Sternocleidomastoid (tissue), 1 donor: ENCODE measurements around the genes CALD1 and MTPN.

DNA sequence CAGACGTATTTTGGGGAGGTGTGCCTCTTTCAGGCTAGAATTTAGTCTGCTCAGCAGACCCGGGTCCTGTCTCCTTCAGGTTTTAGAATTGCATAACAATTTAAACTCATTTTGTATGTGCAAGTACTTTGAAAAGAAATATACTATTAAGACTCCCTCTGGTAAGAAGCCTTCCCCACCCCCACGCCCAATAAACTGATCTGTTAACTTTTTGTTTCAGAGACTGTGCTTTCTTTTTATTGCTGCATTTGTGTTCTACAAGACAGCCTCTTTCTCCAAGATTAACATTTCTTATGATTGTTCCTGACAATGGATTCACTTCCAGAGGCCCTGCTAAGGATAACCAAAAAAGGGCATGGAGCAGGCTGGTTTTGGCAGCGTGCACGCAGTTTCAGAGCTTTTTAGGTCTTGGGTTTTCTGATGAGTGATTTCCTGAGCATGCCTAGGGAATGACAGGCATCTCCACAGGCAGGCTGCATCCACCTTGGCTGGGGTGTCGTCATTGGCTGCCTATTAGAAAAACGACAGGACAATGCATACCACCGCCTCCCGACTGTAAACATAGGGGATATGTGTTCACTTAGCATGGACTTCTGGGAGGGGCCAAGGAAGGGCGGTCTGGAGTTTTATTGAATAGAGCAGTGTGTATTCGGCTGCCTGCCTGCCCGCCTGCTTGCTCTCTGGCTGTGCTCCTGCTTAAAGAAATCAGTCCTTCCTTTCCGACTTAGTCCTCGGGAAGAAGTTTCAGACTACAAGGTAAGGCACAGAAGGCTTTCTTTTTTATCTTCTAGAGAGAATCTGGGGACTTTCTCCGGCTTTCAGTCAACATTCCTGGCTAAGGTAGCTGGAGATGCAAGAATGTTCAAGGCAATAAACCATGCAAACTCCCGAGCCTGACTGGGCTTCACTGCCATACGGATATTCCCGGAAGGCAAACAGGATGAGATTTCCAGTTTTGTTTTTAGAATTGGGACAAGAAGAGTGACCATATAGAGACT lies at the start of gene CALD1:
CALD1 (plus strand) TSS at position 641 of the 998 bp plus-strand sequence.
- PRO-cap, result unidirectional peak, plus-strand start at position 641 of the sequence; unidirectional peak, plus-strand start at position 727 of the sequence

DNA sequence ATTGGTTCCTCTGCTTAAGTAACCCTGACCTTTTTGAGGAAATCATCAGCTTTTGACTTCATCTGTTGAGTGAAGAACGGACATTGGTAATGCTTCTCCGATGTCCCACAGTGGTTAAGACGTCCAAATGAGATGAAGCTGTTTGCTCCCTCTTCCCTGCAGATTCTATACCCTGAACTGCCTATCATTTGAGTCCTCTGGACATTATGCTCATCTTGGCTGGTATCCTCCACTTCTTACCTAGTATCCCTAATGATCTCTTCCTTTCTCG lies 3.0 kb downstream of the CALD1 start:
- PRO-cap, result no peak

DNA sequence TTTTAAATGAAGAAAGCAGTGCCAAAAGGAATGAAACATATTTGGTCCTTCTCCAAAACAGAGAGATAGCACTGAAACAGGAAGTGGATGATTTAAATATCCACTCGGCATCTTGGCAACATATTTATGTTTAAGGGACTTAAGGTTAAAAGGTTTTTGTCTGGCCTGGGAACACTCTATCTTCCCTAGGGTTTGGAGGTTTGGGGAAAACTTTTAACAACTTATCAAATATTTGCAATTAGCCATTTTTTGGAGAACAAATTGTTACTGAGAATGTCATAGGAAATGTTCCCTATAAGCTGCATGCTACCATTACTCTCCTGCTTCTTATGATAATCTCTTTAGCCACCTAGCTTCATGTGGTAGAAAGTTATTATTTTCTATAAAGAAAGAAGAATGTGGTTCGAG lies 32.5 kb downstream of the CALD1 start:
- PRO-cap, result no peak

DNA sequence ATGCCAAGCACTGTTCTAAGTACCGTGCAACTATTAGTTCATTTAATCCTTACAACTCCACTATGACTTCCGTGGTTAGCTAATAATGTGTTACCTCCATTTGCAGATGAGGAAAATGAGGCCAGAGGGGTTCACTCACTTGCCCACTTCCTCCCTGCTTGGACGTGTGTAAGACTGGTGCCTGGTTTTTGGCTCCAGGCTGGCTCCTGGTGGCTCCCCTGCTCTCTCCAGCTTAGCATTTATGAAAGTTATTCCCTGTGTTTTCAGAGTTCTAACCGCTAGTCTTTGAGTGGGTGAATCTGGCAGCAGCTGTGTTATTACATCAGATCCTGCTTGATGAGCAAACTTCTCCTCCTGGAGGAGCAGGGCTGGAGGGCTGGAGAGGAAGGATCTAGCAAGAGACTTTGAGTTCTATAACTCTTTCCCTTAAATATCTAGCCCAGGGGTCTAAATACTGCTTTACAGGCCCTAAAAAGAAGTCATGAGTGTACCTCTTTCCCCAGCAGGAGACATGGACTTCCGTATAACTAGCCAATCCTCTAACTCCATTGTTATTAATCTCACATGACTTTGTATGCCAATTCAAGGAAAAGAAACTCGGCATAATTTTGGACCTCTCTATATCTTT lies 80.9 kb upstream of the AGBL3 start:
- PRO-cap, result no peak

- PRO-cap, result no peak
Observed at GRCh38 chr7:134985978-134986300, 369 bp upstream of the AGBL3 start.

DNA sequence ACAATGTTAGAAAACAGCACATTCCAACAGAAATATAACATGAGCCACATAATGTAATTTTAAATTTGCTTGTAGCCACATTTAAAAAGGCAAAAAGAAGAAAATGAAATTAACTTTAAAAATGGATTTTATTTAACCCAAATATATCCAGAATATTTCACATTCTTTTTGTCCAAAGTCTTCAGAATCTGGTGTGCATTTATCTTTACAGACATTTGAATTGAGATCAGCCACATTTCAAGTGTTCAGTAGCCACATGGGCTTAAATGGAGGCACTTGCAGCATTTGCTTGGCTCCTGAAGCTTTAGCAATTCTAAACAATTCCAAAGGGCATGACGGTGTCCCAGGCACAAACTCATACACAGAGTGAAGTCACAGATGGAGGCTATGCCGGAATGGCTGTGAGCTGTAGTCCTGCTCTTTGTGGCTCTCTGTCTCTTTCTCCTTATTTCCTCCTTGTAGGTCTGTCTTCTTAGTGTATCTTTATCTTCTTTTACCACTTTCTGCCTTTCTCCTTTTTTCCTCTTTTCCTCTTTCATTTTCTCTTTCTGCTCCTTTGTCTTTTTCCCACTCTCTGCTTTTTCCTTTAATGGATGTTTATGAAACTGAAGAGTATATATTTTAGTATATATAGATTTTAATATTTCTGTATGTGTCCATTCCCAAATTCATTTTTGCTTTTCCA lies 7.6 kb downstream of the AGBL3 start:
- PRO-cap, result no peak

- PRO-cap, result bidirectional peak, plus-strand start at chr7:135150723, minus-strand start at chr7:135150481
Observed at GRCh38 chr7:135150137-135150803, 2.4 kb downstream of the TMEM140 start.

DNA sequence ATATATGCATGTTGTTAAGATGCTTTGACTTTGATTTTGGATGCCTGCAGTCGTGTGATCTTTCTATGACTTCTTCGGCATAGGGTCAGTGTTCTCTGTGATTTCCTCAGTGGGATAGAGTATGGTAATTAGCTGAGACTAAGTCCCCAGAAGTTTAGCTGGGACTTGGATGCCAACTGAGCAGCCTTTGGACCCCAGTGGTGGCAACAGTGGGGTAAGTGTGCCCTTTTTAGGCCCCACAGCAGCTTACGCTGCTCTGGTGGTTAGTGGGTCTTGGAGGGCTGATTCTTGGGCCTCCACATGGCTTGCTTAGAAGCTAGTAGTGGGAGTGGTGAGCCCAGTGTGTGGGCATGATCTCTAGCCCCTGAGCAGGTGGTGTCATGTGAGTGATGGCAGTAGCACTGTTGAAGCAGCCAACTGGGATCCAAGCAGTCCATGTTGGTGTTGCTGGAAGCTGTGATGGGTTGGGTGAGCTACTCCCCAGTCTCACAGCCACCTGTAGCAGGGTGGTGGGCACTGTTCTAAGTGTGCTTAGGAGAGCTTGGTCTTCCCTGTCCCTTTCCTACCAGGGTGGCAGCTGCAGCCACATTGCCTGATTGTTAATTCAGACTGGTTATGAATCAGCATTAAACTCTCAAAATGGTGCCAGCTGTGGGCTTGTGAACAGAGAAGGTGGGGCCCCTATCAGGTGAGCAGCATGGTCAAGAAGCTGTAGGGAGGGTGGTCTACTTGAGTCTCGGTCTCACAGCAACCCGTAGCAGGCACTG lies 9.6 kb downstream of the TMEM140 start:
- PRO-cap, result no peak

GRCh38 chr7:135171271-135172371 lies 1.1 kb upstream of the CYREN start:
- PRO-cap, result bidirectional peak, plus-strand start at chr7:135171851, minus-strand start at chr7:135171821

DNA sequence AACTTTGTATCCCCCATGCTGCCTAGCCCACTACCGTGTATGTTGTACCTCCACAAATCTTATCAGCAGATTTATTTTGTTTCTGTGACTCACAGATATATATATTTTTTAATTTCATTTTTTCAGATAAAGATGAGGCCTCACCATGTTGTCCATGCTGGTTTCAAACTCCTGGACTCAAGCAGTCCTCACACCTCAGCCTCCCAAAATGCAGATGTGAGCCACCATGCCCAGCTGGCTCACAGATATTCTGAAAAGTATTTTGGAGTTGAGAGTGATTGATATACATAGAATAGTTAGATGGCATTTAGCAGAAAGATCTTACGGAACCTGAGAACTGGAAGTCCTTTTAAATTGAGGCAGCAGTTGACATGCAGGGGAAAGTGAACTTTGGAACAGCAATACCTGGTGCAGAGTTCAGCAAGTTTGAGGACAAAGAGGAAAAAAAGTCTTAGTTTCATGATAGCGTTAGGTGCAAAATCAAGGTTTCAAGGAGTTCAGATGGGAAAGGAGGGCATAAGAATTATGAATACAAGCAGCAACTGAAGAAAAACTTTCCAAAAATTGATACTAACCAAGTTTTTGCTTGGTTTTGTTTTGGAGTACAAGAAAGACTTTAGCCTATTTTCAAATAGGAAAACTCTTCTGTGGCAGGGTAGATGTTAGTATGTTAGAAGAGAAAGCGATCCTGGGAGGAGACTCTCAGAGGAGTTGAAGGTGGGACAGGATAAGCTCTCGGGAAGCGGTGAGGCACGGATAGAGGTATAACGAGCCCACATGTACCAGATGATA lies 28.1 kb upstream of the STMP1 start:
- PRO-cap, result no peak

GRCh38 chr7:135706099-135707241 lies 21.5 kb downstream of the SLC13A4 start:
- PRO-cap, result no peak

DNA sequence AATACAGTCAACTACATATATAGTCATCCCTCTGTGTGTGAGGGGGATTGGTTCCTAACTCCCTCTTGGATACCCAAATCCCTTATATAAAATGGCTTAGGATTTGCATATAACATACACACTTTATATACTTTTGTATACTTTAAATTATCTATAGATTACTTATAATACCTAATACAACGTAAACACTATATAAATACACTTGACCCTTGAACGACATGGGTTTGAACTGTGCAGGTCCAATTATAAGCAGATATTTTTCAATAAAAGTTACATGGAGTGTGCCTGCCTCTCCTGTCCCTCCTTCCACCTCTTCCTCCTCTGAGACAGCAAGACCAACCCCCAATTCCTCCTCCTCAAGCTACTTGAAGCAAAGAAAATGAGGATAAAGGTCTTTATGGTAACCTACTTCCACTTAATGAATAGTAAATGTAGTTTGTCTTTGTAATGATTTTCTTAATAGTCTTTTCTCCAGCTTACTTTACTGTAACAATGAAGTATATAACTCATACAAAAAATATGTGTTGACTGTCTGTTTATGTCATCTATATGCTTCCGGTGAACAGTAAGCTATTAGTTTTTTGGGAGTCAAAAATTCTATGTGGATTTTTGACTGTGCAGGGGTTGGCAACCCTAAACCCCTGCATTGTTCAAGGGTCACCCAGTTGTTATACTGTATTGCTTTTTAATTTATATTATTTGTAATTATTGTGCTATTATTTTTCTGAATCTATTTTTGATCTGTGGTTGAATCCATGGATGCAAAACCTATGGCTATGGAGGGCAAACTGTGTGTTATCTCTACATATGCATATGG lies 39.5 kb downstream of the MTPN start:
- PRO-cap, result no peak

DNA sequence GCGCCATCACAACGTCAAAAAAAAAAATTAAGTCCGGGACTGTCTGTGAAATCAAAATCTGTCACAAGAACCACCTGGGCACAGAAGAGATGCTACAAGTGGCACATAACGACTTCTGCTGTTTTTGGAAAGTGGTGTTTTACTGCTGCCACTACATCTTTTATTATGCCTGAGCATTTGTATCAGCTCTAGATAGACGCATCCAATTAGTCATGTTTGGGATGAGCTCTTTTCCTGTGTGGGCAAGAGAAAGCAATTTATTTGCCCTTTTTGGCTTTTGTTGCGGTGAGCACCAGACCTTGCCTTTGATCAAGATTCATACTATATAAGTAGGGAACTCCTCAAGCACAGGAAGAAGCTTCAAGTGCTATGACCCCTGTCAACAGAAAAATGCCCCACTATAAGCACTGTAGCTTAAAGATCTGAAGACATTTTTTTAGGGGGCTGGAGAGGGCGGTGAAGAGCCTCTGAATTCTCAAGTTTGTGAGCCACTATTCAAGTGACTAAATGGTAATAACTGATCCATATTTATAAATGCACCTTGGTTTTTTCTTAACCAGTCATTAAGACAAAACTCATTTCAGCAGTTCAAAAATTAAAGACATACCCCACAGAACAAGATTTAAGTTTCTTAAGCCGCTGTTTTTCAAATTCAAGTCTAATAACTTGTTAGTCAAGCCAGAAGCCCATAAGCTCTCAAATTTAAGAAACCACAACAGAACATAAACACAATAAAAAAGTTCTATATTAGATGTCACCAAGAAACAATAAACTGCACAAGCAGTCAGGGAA lies 10.4 kb downstream of the MTPN start:
- PRO-cap, result no peak

DNA sequence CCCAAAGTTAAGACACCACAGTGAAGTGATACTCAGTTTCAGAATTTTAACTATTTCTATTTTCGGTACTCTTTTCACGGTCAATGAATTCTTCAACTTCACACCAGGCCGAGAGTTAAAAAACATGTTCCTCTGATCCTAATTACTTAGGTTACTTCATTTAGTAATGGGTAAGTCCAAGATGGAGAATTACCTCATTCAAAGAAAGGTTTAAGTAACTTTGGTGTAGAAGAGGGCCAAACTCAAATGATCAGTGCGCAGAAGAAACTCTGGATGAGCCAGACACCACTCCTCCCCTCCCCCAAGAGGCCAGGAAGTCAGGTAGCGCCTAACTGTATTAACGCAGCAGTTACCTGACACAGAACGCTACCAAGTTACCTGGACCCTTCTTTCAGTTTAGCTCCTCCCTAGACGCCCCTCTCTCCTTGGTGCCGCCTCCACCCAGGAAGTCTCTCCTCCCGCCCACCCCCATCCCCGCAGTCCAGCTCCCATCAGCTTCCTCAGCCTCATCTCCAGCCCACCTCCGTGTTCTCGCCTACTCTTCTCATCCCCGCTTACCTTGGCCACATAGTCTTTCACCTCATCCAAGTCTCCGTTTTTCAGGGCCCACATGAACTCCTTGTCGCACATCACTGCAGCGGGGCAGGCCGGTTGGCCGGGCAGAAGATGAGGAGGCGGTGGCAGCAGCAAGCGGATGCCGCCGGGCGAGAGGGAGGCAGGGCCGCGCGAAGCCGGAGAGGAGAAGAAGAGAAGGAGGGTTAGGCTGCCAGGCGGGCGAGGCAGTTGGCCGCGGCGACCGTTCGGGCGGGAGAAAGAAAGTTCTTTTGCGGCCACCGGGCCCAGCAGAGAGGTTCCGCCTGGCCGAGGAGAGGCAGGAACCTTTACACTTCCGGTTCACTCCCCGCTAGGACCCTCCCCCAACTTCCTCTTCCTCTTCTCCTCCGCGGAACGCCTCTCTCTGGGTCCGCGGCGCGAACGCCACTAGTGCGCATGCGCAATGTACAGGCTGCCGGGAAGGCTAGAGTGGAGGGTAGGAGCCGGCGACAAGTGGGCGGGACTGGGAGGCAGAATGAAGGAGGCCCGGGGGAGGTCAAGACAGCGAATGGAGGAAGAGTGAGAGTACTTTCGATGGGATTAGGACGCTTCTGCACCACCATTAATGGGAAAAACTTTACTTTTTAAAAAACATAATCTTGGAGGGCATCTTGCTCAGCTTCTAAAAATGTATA lies at the start of gene MTPN:
MTPN (minus strand) TSS at position 889 of the 1,229 bp plus-strand sequence.
- PRO-cap, result unidirectional peak, plus-strand start at position 645 of the sequence; bidirectional peak, plus-strand start at position 1,004 of the sequence, minus-strand start at position 866 of the sequence

GRCh38 chr7:136092430-136093177 lies 115.4 kb upstream of the MTPN start:
- PRO-cap, result no peak

DNA sequence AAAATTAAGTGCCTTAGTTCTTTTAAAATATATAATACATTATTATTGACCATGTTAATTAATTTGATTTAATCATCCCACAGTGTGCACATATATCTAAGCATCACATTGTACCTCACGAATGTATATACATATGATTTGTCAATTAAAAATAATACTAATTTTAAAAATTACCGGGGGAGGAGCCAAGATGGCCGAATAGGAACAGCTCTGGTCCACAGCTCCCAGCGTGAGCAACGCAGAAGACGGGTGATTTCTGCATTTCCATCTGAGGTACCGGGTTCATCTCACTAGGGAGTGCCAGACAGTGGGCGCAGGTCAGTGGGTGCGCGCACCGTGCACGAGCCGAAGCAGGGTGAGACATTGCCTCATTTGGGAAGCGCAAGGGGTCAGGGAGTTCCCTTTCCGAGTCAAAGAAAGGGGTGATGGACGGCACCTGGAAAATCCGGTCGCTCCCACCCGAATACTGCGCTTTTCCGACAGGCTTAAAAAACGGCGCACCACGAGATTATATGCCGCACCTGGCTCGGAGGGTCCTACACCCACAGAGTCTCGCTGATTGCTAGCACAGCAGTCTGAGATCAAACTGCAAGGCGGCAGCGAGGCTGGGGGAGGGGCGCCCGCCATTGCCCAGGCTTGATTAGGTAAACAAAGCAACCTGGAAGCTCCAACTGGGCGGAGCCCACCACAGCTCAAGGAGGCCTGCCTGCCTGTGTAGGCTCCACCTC lies 161.9 kb downstream of the PTN start:
- PRO-cap, result no peak

DNA sequence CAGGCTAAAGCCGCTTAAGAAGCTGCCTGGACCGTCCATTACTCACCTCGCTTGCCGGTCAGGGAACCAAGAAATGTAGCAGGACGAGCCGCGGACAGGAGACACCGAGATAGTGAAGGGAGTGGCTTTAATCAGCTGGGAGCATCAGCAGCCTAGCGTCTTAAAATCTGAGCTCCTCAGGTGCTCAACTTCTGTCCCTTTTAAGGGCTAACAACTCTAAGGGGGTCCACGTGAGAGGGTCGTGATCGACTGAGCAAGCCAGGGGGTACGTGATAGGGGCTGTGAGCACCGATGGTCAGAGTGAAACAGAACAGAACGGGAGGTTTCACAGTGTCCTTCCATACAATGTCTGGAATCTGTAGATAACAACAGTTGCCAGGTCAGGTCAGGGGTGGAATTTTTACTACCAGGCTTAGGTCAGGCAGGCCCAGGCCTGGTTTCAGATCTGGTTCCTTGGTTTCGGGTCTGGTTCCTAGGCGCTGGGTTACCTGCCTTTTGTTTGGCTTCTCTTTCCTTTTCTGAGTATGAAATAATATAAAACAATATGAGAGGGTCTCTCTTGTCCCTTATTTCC lies 75.2 kb downstream of the PTN start:
- PRO-cap, result no peak

DNA sequence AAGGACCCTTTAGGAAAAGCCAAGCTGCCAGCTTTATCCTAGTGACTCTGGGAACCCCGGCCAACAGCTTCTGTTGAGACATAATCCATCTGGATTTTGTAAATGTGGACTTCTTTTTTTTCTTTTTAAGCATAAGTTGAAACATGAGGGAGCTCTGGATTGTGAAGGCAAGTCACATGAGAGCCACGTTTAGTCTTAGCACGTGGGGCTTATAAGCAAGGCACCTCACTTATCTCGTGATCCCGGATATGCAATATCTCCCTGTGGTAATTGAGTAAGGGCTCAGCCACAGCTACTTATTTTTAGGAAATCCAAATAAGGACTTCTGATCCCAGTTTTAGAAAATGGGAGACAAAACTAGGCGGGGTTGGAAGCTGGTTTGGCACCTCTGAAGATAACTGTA lies 111.2 kb upstream of the PTN start:
- PRO-cap, result no peak

GRCh38 chr7:137882015-137882857 lies 35.5 kb upstream of the DGKI start:
- PRO-cap, result no peak

GRCh38 chr7:137899275-137899941 lies 52.6 kb upstream of the DGKI start:
- PRO-cap, result no peak